SK-N-DZ (cell line): ENCODE measurements around a stretch of chr7.

DNA sequence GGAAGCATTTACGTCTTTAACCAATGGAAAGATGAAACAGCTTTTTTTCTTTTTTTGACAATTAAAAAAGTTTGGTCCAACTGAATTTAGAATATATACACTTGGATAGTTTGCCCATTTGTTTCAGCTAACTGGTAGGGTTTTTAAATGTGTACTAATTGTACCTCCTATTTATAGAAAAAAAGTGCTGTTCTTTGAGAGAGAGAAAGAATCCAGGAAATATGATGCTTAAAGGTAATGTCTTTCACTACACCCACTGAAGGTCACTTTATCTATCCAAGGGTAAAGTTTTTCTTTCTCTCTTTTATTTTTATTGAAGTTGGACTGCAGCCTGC lies 202.3 kb downstream of the NXPH1 start:
RAMPAGE:
- cytosol, long total RNA, result no peak
- nucleus, long total RNA, result no peak

DNA sequence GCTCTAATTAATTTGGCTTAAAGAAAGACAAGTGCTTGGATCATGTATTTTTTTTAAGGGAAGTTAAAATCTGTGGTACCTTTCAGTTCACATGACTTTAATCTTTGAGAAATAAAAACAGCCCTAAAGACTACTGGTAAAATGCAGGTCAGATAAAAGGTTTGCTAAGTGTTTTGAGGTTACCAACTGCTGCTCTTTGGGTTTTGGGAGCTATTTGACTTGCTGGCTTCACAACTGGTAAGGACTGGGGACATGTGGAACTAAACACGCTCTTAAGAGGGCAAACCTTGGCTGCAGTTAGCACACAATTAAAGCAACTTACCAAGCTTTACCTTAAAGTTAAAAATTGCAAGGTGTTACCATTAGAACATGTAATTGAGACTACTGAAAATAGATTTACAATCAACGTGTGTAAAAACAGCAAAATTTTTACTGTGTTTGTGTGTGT lies 220.2 kb downstream of the PHF14 start:
RAMPAGE:
- cytosol, long total RNA, result no peak
- nucleus, long total RNA, result no peak

RAMPAGE:
- cytosol, long total RNA, result no peak
- nucleus, long total RNA, result no peak
Observed at GRCh38 chr7:11230920-11231483, 257.3 kb downstream of the PHF14 start.

DNA sequence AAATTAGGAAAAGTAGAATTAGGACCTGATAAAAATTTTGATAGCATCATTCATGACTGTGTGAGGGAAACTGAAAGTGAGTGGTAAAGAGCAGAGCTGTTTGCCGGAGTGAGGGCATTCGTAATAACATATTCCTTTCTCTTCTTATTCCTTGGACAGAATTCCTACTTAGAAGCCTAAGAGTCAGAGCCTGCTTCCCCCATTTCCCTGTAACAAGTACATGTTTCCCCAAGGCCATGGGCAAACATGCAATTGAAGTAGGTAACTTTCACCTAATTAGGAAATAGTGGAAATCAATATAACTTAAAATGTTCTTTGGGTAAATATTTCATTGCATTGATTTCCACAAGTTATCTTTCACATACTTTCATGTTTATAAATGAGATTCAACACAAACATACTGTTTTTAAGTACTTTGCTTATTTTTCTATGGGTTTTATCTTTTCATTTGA lies 309.9 kb downstream of the THSD7A start:
RAMPAGE:
- cytosol, long total RNA, result no peak
- nucleus, long total RNA, result no peak

GRCh38 chr7:11620893-11621490 lies 211.0 kb downstream of the THSD7A start:
RAMPAGE:
- cytosol, long total RNA, result no peak
- nucleus, long total RNA, result no peak

GRCh38 chr7:12094457-12094954 lies 116.6 kb upstream of the TMEM106B start:
RAMPAGE:
- cytosol, long total RNA, result no peak
- nucleus, long total RNA, result no peak

GRCh38 chr7:12214678-12215143 lies 3.6 kb downstream of the TMEM106B start:
RAMPAGE:
- cytosol, long total RNA, result no peak
- nucleus, long total RNA, result no peak

DNA sequence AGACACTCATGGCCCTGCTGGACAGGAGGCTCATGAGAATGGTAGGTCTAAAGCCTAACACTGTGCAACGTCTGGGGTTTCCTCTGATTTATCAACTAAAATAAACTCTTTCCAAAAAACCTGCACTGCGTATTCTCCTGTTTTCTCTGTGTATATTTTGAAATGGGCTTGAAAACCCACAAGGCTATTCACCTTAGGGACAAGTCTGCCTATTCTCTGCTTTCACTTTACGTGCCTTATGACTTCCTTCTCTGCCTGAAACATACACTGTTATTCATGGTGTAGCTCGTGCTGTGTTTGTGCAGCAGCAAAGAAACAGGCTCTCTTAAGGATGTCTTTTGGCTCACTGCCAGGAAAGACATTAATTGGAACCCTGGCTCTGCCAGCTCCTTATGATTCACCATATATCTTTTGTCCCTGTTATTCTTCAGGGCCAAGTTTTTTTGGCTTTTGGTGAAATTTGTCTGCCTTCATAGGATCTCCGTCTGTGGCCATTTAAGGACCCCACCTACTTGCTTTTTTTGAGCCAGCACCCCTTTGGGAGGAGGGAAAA lies 92.4 kb downstream of the TMEM106B start:
RAMPAGE:
- cytosol, long total RNA, result no peak
- nucleus, long total RNA, result no peak

DNA sequence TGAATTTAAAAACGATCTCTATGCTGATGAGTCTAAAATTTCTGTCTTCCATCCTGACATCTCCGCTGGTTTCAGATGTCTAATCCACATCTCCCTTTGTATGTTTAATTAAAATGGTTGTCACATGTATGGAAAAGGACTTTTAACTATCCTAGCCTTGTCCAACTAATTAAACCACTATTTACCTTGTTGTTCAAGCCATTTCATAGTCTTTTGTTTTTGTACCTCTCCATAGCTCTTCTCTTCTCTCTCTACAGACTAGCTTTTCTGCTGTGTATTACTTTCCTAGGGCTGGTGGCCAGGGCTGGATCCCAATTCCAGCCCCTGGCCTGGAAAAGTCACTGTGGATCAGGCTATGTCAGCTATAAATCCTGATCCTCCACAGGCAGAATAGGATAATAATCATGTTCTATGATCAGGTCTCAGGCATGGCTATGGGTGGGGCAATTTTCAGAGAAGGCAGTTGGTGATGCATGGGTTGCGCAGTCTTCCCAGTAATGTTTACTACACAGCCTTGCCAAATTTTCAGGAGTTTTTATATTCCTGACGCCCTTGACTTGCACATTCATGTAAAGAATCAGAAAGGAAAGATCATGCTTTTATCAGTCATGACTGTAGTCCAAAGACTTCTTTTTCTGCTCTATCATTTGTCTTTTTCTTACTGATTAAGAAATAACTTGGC lies 31.5 kb downstream of the ARL4A start:
RAMPAGE:
- cytosol, long total RNA, result no peak
- nucleus, long total RNA, result no peak

DNA sequence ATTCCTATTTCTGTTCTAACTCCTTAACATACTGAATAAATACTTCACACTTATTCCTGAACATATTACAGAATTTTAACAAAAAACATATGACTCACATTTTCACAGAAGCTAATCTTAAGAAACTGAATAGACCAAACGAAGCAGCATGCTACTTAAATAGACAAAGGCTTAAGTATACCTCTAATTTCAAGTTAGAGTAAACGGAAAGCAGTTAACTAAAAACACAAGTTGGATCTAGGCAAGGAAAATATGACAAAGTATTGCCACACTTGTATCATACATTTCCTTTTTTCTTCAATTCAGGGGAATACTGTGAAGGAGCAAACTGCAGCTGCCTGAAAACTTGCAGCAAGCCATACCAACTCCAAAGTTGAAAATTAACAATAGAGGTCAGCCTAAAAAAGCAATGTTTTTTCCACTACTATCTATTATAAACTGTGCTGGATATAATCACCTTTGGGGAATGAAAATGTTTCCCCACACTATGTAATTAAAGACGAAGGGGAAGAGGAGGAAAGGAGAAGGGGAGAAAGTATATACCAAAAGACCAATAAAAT lies 9.3 kb downstream of the ETV1 start:
RAMPAGE:
- cytosol, long total RNA, result no peak
- nucleus, long total RNA, result no peak

DNA sequence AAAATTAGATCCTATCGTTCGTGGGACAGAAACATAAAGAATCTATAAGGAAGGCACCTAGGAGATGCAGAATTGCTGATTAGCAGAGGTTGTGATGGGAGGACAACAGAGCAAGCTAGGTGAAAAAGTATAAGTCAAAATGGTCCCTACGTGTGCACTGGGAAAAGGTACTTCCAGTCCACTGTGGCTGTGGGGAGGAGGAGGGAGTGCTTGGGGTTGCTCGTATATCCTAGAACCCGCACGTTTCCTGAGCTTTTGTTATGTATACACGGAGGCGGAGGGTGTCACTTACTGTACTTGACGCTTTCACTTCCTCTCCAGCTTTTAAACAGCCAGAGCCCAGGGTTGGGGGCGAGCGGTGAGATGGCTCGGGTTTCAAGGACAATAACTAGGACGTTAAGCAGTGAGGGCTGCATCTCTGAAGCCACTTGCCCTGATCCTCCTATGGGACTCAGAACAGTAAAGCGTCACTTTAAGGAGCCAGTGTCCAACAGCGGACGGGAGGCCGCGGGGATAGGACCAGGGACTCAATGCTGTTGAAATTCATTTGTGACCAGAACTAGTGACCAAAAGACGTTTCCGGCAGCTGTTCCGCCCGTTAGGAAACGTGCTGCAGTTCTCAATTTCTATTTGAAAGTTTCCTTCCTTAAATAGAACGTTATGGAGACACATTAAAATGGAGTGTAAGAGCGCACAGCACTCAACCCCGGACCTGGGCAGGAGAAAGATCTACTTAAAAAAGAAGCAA lies 969 bp upstream of the ETV1 start:
RAMPAGE:
- cytosol, long total RNA, result no peak
- nucleus, long total RNA, result no peak

DNA sequence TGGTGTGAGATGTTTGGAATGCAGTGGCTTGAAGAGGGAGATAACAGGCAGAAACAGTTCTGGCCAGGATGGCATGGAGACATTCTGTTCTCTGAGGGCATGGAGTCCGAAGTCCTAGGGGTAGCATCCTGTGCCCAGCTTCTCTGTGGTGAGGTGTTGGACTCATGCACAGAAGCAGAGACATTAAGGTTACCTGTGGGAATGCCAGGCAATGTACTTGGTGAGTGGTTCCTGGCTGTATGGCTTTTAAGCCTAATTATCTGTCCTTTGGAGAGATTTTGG lies 217.8 kb upstream of the ETV1 start:
RAMPAGE:
- cytosol, long total RNA, result no peak
- nucleus, long total RNA, result no peak

DNA sequence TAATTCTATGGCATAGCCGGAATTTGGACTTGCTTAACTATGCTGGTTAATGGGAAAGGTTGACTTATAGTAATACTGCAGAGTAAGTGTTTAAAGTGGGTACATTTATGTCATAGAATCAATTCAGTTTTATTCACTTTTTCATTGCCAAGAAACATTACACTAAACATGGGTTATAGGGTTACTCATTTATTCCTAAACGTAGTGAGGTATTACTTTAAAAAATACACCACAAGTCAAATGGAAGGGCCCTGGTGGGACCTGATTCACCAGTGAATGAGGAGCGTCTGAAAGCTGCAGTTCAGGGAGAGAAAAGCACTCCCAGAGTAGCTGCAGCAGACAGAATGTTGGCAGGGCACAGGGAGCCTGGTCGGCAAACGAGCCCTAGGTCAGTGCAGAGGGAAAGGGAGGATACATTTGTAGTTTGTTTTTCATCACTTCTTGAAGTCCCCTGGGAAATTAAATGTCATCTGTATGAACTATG lies 361.6 kb upstream of the ETV1 start:
RAMPAGE:
- cytosol, long total RNA, result no peak
- nucleus, long total RNA, result no peak

RAMPAGE:
- cytosol, long total RNA, result no peak
- nucleus, long total RNA, result no peak
Observed at GRCh38 chr7:16587561-16587760, 58.1 kb downstream of the ANKMY2 start.

GRCh38 chr7:16665208-16665648 lies 19.2 kb downstream of the BZW2 start:
RAMPAGE:
- cytosol, long total RNA, result no peak
- nucleus, long total RNA, result no peak

DNA sequence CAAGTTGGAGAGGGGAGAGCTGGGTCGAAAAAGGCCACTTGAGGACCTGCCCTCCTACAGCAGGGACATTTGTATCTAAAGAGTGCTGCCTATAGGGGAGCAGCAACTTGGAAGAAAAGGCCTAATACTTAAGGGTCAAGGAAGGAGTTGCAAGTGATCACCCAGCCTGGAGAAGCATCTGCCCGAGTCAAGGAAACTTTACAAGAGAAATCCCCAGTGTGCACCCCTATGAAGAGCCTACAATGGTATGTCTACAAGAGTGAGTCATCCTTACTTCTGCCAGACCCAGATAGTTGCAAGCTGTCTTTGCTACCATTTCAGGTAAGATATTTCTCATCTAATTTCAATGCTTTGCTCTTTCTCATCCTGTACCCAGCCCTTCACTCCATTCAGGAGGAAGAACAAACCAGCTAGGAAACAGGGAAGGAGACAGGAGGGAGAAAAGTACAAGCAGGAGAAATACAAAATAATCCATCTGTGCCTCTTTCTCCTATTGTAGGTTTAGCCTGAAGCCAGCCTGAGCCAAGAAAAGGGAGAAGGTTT lies 34.4 kb upstream of the AGR3 start:
RAMPAGE:
- cytosol, long total RNA, result no peak
- nucleus, long total RNA, result no peak

DNA sequence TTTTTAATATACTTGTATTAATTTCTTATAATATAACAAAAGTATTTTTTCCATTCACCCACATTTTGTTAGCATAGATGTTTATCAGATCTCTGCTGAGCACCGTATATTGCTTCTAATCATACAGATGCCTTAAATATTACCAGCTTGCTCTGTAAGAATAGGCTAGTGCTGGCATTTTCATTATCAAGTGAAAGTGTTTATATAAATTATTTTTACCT lies 2.5 kb downstream of the AHR start:
RAMPAGE:
- cytosol, long total RNA, result no peak
- nucleus, long total RNA, result no peak

RAMPAGE:
- cytosol, long total RNA, result no peak
- nucleus, long total RNA, result no peak
Observed at GRCh38 chr7:17307473-17307886, 9.0 kb downstream of the AHR start.

DNA sequence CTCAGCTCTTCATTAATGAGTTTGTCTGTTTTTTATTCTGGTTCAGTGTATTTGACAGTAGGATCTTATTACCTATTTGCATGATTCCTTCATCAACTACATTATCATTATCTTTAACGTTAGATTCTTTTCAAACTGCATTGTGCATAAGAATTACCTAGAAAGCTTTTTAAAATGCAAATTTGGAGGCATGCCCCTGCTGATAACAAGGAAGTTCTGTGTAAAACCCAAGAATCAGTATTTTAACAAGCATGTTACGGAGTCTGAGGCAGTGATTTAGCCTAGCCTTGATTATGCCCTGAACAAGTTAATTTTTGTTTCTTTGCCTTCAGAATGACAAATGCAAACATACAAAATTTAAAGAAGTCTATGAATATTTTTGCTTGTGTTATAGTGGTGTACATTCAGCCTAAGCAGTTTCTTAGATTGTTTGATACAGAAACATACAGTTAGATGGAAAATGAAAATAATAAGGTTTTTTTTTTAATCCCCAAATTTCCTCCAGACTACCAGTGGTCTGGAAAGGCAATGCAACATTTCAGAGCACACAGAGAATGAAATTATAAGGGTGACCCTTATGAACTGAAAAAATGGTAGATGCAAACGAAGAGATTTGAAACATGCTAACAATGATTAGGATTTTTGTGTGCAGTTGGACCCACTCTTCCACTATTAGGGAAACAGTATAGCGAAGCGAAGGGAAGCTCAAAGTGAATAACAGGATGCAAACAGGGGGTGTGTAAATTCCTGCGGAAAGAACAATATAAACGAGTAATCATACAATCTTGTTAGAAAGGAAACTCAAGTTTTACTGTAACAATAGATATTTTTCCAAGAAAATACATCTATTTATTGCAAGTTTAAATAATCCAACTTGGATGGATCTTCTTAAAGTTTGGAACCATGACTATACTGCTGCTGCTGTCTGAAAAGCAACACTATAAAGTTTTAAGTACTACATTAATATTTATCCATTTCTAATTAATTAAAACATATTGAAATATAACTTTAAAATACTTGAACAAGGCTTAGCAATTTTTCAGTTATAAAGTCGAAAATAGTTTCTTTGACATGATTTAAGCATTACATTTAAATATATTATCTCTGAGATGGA lies 14.6 kb downstream of the AHR start:
RAMPAGE:
- cytosol, long total RNA, result no peak
- nucleus, long total RNA, result no peak

GRCh38 chr7:17374597-17374878 lies 76.1 kb downstream of the AHR start:
RAMPAGE:
- cytosol, long total RNA, result no peak
- nucleus, long total RNA, result no peak